Cerebellum (tissue), 5 donors: ENCODE data around the genes FCRLB, DUSP12 and SH2D1B.

DNA sequence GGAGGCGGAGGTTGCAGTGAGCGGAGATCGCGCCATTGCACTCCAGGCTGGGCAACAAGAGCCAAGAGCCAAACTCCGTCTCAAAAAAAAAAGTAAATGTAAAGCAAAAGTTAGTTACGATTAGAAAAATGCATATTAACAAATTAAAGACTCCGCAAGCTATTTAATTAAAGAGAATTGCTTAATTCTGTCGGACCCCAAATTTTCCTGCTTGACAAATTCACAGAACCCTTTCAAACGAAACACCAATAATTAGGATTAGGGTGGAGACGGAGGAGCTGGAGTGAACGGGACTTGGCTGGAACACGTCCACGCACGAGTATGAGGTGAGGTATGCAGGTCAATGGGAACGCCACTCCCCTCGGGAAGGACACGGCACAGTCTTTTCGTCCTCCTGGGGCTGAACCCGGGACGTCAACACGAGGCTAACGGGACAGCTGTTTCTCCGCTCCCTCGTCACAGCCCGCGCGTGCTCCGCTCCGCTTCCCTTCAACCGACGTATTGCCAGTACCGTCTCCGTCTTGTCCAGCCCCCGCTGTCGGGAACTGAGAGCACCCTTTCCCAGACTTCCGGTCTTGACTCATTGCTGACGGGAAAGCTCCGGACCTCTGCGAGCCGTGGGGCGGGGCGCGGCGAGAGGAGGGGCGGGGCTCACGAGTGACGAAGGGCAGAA is 21.9 kb upstream of the CFAP126 start:
- PRO-cap, 3 experiments: peak in 3 of 3 experiments; most common minus-strand start position 503 of the sequence (in 2)
- RAMPAGE, long total RNA: no peak

DNA sequence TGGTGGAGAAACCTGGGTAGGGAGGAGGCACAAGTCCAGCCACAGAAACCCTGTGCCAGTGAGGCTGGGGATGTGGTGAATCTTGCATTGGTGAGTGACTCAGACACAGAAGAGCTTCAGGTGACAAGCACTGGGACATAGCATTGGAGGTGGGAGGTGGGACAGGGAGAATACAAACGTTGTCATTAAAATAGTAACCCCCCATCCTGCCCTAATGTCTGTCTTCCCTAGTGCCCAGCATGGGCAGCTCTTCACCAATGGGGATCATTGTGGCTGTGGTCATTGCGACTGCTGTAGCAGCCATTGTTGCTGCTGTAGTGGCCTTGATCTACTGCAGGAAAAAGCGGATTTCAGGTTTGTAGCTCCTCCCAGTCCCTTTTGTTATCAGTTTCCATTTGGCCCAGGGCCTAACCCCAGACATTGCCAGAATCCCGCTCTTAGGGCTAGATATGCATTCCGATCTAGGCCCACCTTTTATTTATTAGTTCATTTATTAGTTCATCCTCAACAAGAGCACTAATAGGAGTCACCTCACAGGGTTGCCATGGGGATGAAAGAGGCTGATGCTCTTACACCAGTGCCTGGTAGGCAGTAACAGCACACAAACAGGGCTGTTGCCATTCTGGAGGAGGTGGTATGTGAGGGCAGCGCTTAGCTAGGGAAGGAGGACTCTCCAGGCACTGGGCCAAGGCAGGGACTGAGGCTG is 5.5 kb downstream of the FCGR2A start:
- PRO-cap, 3 experiments: no peak in any of the 3 experiments
- RAMPAGE, long total RNA: no peak

DNA sequence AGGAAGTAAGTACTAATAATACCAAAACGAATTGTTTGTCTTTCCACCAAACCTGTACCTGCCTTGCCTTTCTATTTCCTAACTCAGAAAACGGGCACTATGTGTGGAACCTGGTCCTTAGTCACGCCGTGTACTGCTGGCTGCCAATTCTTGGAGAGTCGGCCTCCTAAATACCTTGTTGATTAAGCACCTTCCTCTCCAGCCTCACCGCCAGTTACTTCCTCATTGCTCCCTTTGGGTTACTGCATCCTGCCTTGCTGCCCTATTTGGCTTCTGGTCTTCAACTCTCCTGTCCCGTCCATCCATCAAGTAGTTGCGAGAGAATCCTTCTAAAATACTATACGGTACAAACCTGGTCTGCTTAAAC is 9.0 kb downstream of the FCGR3A start:
- PRO-cap, 3 experiments: no peak in any of the 3 experiments
- RAMPAGE, long total RNA: no peak

DNA sequence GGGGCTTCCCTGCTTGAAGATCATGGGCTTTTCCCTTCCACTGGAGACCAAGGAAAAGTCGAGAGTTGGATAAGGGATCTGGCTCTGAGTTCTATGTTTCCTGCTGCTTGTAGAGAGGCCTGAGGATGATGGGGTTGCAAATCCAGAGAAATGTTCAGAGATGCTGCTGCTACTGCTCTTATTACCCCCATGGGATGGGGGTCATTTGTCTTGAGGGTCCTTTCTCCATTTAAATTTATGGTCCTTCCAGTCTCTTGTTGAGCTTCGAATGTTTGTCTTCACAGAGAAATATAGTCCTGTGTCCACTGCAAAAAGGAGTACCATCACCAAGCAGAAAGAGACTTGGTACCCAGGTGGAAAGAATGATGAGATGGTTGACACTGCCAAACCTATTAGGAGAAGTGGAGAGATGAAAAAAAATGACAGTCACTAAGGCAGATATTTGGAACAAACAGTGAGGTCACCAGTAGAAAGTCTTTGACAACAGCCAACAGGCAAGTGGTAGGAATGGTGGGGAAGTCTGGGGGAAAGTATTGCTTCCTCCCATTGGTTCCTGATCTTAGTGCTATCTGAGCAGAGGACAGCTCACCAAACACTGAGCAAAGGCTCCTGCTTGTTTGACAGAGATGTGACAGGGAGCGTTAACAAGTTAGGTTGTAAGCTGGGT is 6.7 kb downstream of the FCGR3A start:
- PRO-cap, 3 experiments: no peak in any of the 3 experiments
- RAMPAGE, long total RNA: no peak

DNA sequence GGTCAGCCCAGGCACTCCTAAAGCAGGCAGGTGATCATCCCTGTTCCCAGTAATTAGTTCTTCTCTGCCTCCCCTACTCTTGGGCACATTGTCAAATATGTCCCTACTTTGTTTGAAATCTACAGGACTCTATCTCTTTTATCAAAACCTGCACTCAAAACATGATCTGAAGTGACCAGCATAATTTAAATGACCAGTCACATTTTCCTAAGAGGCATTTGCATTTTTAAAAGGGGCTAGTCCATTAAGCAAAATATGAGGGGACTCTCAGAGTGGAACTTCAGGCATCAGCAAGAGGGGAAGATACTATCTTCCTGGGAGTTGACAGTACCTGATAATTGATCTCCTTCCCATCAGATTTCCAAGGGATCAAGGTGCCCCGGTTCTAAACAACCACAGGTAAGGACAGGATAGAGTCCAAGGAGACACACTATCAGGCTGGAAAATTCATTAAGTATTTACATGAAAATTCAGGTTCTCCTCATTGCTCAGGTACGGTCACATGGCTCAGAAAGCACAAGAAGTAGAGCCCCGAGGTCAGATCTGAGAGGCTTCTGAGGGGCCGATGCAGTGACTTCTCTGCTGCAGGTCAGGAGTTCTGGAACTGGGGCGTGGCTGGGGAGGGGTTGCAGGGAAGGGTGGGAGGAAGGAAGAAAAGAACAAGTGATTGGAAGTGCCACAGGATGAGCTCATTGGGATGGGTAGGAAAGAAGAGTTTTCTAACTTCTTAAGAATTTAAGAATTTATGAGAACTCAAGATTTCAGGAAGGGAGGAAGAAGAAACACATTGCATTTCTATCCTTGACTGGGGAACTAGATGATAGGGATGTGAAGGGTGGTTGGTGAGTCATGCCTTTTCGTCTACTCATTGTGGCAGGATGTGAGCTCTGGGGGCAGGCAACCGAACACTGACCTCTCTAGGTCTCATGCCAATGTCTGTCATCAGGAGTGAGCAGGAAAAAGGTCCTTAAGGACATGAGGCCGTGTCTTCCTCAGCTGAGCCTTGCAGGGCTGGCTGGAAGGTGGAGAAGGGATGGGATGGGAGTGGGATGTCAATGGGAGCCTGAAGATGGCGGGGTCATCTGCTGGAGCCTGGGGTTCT is at the start of gene FCRLB:
Gene FCRLB, plus strand, starts transcription at position 282 of the 1,102 bp plus-strand sequence.
- PRO-cap, 3 experiments: no peak in any of the 3 experiments
- RAMPAGE, long total RNA: no peak

DNA sequence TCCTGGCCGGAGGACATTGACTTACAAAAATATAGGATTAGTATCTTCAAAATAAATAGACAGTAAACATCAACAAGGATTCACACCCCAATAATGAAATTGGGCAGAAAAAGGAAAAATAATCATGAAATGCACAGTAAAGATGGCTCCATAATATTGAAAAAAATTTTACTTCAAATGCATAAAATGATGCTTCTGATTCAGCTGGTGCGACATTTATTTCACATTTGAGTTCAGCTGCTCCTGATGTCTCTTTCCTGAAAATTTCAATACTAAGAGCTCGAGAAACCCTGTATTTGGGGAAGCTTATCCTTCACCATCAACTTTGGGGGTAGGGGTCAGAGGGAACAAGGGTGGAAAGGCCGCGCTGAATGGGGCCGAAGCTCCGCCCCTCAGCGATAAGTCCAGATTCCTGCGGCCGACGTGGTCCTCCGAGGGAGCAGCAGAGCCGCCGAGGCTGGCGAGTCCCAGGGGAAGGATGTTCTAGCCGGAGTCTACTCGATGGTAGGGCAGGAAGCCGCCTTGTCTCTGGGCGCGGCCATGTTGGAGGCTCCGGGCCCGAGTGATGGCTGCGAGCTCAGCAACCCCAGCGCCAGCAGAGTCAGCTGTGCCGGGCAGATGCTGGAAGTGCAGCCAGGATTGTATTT is at the start of gene DUSP12:
Gene DUSP12, plus strand, starts transcription at position 525 of the 647 bp plus-strand sequence.
- PRO-cap, 3 experiments: peak in 3 of 3 experiments; most common plus-strand start position 541 of the sequence (in 3); most common minus-strand start position 324 of the sequence (in 1)
- RAMPAGE, long total RNA: start-site peak on the plus strand centred at position 526 of the sequence, 60 bp wide, 493 and 483 reads in 2 replicates

- PRO-cap, 3 experiments: no peak in any of the 3 experiments
- RAMPAGE, long total RNA: no peak
These were observed 565 bp upstream of the OLFML2B start for GRCh38 chr1:162024166-162024701.

- PRO-cap, 3 experiments: no peak in any of the 3 experiments
- RAMPAGE, long total RNA: no peak
These were observed 11.6 kb downstream of the NOS1AP start for GRCh38 chr1:162081028-162081631.

- PRO-cap, 3 experiments: no peak in any of the 3 experiments
- RAMPAGE, long total RNA: no peak
These were observed 61.9 kb downstream of the NOS1AP start for GRCh38 chr1:162131307-162131869.

DNA sequence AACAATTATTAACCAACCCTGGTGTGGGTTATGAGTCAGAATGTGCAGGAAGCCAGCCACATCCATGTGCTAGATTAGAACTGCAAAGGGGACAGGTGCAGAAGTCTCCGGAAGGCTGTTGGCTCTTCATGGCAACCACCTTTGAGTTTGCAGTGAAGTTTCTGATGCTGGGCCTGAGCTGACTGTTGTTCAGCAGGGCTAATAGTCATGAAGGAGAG is 70.6 kb downstream of the SPATA46 start:
- PRO-cap, 3 experiments: no peak in any of the 3 experiments
- RAMPAGE, long total RNA: no peak

GRCh38 chr1:162412026-162412361 is at the start of gene SH2D1B:
Gene SH2D1B (minus strand): TSS chr1:162412136.
- PRO-cap, 3 experiments: no peak in any of the 3 experiments
- RAMPAGE, long total RNA: no peak

- PRO-cap, 3 experiments: no peak in any of the 3 experiments
- RAMPAGE, long total RNA: no peak
These were observed 29.8 kb upstream of the UHMK1 start for GRCh38 chr1:162467823-162468200.

DNA sequence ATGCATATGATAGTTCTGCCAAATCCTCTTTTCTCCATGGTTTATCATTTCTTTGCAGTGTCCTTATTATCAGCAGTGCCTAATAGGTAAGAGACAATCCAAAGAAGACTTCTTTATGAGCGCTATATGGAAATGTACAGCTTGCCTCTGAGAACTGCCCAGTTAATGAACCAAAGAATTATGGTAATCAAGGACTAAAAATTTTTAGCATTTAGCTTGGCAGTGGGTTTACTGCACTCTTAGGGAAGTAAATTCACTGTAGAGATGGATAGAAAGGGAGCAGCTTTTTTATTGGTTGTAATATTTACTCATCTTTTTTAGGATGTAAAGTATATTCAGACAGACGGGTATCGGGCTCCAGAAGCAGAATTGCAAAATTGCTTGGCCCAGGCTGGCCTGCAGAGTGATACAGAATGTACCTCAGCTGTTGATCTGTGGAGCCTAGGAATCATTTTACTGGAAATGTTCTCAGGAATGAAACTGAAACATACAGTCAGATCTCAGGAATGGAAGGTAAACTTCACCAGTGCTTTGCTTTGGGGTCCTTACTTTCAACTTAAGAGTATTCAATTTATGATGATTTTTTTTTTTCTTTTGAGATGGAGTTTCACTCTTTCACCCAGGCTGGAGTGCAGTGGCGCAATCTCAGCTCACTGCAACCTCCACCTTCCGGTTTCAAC is 3.1 kb downstream of the UHMK1 start:
- PRO-cap, 3 experiments: no peak in any of the 3 experiments
- RAMPAGE, long total RNA: no peak

DNA sequence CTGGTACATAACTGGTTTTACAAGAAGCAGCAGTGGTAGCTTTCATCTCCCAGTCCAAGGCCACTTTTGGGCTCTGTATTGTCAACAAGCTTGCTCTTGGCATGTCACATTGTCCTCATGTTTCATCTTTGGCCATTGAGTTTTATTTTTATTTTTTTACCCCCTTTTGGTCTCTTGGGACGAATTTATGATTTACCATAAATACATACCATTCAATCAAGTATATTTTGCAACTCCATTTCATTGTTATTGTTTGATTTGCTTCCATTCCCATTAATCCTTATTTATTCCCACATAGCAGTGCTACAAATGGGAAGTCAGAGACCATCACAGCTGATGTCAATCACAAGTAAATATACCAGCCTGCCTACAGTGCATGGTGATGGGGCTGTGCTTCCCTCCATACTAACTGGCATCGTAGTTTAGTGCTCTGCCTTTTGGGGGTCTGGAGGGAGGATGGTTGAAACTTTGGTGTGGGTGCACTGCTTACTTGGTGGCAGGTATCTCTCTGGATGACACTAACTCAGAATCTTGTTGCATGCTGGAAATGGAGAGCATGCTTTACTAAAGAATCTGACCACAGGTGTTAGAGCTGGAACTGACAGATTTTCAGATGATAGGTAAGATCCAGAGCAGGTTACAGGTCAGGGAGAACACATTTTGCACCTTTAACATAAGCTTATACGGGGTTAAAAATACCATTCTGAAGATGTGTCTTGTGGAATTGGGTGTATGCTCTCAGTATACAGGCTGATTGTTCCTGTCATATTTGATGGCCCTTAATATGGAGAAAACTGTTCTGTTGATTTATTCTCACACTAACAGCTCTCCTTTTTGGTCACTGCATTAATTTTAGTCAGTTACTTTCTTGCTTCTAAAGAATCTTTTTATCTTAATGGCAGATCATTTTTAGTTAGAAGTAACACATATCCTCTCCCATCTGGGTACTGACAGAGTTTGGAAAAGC is 31.2 kb downstream of the UAP1 start:
- PRO-cap, 3 experiments: no peak in any of the 3 experiments
- RAMPAGE, long total RNA: no peak

DNA sequence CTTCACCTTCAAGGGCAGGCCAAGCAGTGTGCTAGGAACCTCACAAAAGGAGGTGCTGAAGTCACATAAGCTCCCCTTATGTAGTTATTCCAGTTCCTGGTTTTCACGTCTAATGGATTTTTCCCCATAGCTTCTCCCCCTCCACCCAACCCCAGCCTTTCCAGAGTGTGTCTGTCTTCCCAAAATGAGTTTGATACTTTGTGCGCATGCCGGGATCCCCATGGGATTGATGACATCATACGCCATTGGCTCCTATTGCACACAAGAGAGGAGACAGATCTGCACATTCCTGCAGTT is 71.4 kb downstream of the DDR2 start:
- PRO-cap, 3 experiments: no peak in any of the 3 experiments
- RAMPAGE, long total RNA: no peak

DNA sequence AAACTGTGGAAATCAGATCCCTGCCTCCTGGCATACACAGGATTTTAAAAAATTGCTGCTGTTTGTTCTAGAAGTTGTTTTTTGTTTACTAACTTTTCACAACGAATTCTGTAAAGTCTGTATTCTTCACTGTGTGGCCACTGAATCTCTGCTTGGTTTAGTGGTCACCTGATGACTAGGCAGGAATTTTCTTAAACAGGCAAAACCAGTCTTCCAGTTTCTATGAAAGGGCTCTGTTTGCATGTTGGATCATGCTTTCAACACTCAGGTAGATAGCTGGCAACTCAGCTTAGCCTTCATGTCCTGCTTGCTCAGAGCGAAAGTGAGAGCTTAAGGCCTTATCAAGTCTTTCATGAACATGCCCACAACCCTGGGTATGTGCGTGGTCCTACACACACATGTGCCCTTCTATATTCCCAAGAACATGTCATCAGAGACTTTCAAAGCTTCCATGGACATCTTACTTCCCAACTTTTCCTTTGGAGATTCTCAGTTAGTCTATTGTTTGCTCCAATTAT is 52.4 kb upstream of the CCDC190 start:
- PRO-cap, 3 experiments: no peak in any of the 3 experiments
- RAMPAGE, long total RNA: no peak

- PRO-cap, 3 experiments: no peak in any of the 3 experiments
- RAMPAGE, long total RNA: no peak
These were observed 36.0 kb downstream of the RGS5 start for GRCh38 chr1:163166688-163167057.

DNA sequence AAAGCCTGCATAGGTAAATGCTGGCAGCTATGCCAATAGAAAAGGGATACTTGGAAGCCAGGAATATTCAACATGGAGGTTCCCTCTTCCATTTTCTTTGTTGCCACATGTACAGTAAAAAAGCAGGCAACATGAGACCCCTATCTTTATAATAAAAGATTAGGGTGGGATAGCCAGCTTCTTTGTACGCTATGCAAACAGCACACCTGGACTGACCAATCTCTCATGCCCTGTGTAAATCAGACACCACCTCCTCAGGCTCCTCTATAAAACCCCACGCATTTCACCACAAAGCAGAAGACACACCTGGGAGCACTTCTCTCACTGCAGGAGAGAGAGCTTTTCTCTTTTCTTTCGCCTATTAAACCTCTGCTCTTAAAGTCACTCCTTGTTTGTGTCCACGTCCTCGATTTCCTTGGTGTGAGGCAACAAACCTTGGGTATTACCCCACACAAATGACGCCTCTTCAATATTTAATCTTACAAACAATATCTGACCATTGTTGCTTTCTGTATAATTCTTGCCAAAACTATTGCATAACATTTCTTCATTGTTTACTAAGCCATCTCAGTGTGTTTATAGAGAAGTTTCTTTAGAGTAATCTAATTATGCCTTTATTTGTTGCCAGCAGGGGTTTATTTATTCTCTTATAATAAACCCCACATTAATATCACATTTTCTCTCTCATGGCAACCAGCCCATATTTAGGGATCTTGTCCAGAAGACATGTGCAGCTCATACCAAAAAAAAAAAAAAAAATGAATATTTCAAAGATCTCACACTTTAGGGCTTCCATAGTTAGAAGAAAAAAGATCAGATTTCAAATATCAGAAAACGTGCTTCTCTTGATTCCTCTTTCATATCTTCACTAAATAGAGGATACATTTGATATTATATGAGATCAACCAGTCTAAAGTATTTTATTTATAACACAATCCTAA is 31.6 kb upstream of the NUF2 start:
- PRO-cap, 3 experiments: no peak in any of the 3 experiments
- RAMPAGE, long total RNA: no peak

GRCh38 chr1:164320800-164321186 is 238.2 kb upstream of the PBX1 start:
- PRO-cap, 3 experiments: no peak in any of the 3 experiments
- RAMPAGE, long total RNA: no peak

GRCh38 chr1:164575558-164576112 is 16.7 kb downstream of the PBX1 start:
- PRO-cap, 3 experiments: no peak in any of the 3 experiments
- RAMPAGE, long total RNA: no peak